ENCODE measurements around the gene HECW2.

DNA sequence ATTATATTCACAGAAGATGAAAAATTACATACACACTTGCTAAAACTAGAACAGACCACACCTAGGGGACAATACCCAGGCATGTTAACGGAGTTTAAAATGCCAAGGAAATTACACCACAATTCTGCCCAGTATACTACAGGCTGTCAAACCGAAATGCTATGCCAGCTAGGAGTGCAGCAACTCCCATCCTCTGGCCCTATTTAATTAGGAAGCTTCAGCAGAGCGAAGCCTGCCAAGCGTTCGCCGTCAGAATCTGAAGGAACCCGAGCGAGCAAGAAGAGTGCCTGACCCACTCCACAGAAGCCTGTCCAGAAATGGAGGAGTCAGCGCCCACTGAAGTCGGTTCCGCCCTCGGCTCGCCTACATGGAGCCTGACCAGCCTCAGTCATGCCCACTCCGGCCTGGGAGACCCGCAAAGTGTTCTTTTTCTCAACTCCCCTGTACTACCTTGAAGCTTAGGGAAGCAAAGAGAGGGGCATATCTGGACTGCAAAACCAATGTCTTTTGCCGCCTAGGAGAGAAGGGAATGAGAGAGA is 1.5 kb downstream of the TMEFF2 start:
- PRO-cap = no peak

- PRO-cap = no peak
Observed at GRCh38 chr2:195073257-195073612, 583.8 kb upstream of the SLC39A10 start.

DNA sequence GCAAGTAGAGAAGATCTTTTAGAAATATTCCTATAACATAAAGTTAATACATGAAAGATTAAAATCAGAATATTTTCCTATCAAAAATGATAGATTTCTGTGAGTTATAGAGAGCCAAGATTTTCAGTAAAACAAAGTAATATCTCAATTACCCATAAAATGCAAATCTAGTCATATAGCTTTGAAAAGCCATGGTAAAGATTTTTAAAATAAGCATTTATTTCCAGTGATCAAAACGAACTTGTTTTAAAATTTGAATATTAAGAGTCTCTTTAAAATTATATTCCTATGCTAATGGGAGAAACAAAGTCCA is 20.9 kb downstream of the STK17B start:
- PRO-cap = no peak

- PRO-cap = no peak
Observed at GRCh38 chr2:196165683-196165958, 5.8 kb downstream of the STK17B start.

GRCh38 chr2:196176891-196177550 is 5.6 kb upstream of the STK17B start:
- PRO-cap = no peak

GRCh38 chr2:196230056-196230583 is 58.7 kb upstream of the STK17B start:
- PRO-cap = no peak

GRCh38 chr2:196242076-196242715 is 70.8 kb upstream of the STK17B start:
- PRO-cap = unidirectional peak, minus-strand start at chr2:196242272; unidirectional peak, minus-strand start at chr2:196242303; unidirectional peak, minus-strand start at chr2:196242480

GRCh38 chr2:196268060-196268343 is 96.6 kb upstream of the STK17B start:
- PRO-cap = no peak

GRCh38 chr2:196400073-196400678 is 193.2 kb downstream of the HECW2 start:
- PRO-cap = no peak

DNA sequence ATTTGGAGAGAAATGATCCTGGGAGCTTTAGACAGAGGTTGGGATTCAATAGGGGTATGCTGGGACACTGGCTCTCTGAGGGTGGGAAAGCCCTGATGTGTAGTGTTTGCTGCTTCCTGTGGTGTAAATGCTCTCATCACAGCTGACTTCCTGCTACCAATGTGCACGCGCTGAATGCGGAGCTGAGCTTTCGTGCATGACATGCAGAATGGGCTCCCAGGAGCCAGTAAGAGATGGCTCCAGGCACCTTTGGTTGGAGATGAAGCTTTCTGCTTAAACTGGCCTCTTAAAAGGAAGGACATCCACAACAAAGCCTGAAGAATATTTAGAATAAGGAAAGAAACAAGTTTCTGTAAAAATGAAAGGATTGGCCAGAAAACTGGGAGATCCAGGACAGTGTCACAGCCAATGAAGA is 177.9 kb downstream of the HECW2 start:
- PRO-cap = bidirectional peak, plus-strand start at position 197 of the sequence, minus-strand start at position 120 of the sequence

- PRO-cap = no peak
Observed at GRCh38 chr2:196527299-196527681, 66.1 kb downstream of the HECW2 start.

DNA sequence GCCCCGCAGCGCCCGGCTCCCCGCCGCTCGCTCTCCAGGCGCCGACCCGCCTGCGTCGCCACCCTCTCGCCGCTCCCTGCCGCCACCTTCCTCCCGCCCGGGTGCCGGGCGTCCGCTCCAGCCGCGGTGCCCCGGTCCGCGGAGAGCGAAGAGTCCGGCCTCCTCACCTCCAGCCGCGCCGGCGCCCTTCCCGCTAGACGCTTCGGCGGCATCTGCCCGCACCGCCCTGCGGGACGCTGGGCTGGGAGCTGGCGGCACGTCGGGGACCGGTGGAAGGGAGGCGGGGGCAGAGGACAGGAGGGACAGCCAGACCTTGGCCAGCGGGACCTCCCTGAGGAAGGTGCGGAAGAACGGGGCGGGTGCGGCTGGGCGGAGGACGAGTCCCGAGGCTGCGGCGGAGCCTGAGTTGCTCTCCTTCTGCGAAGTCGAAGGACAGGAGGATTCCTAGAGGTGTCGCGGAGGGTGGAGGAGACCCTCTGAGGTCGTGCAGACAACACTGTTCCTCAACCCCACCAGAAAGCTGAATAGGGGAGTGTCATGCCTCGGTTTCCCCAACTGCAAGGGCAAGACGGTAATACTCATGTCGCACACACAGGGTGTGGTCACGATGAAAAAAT is at the start of gene HECW2:
TSS of gene HECW2 (minus strand) at position 214 of the 617 bp plus-strand sequence.
- PRO-cap = no peak

DNA sequence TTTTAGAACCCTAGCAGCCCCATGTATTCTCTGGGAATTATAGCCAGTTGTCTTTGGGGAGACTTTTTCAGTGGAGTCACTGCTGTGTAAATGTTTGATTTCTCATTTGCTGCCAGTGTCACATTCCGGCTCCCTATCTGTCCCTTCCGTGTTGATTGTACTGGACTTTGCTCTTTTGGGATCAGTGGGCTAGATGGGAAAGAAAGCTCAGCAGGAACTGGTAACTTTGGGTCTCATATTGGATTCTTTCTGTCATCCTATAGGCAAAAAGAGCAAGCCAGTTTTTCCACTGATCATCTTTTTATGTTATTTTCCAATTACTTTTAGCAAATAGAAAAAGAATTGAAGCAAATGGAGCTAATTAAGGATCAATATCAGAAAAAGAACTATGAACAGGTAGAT is 70.0 kb downstream of the GTF3C3 start:
- PRO-cap = no peak

DNA sequence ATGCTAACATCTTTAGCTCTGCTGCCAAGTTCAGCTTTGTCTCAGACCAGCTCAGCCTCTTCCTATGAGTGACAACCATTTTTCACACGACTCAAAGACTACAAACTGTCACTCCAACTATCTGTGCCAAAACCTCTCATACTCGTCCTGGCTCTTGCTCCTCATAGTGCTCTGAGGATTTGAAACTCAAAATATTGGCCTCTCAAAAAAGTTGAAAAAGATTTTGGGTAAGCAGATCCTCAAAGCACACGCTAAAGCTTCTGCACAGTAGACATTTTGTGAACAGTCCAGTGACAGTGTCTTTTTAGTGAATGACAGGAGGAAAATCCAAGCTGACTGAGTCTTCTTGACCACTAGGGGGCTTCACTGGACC is 85.4 kb upstream of the PGAP1 start:
- PRO-cap = no peak

DNA sequence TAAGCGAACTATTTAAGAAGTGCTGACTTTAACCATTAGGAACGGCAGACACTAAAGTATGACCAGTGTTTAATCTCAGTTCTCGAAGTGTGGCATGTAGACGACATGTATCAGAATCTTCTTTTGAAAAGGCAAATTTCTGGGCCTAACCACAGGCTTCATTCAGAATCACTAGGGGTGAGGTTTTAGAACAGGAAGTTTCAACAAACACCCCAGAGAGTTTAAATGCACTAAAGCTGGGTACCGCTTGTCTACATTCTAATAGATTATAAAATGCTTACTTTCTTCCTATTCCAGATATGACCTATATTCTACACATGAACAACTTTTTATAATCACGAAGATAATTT is 180.2 kb downstream of the ANKRD44 start:
- PRO-cap = no peak

DNA sequence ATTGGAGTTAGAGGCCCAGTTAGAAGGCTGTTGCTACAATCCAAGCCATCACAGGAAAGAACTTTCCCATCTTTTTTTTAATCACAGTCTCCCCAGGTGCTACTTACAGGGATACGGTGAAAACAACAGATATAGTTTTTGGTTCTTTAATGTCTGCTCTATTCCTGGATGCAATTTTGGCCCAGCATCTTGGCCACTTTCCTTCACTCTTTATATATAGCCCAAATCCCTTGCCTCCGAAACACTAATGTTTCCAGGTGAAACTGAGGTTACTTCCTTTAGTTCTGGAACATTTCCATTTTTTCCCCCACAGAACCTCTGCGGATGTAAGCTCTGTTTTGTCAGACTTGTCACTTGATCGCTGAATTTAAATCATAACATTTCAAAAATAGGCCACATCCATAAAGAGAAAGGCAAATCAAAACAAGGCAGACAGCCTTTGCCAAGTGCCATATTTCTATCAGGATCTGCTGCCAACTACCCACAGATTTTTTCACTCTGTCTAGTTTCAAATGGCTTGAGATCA is 115.1 kb downstream of the ANKRD44 start:
- PRO-cap = no peak

GRCh38 chr2:197234715-197234914 is 76.0 kb downstream of the ANKRD44 start:
- PRO-cap = no peak

DNA sequence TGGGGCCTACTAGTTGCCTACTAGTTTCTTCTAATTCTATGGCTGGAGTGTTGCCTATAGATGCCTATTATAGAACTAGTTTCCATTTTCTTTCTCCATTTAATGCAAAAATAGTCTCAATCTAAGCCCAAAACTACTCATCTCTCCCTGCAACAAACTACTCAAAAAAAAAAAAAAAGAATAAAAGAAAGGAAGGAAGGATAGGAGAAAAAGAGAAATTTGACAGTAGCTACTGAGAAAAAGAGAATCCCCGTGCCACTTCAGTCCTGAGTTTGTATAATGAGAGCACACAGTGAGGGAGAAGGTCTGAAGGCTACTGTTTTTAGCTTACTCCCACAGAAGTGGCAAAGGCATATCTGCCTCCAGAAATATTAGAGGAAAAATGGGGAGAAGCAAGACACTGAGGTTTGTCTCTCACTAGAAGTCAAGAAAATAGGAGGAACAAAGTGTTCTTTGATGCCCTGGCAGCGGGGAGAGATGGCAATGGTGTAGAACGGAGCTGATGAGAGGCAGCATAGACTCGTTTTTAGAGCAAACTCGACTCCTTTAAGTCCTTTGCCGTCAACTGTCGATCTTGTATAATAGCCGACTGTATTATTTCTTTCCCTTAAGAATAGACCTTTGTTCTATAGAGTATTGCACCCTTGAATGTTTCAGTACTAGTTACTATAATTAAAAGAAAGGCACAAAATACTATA is 73.9 kb downstream of the ANKRD44 start:
- PRO-cap = no peak

- PRO-cap = no peak
Observed at GRCh38 chr2:197259519-197259761, 51.1 kb downstream of the ANKRD44 start.

GRCh38 chr2:197279711-197280571 is 30.6 kb downstream of the ANKRD44 start:
- PRO-cap = no peak